PC-3 (cell line): ENCODE data around the gene PEF1.

GRCh38 chr1:31627944-31628772, 10.7 kb downstream of the HCRTR1 start:
- RAMPAGE, long total RNA = no peak

DNA sequence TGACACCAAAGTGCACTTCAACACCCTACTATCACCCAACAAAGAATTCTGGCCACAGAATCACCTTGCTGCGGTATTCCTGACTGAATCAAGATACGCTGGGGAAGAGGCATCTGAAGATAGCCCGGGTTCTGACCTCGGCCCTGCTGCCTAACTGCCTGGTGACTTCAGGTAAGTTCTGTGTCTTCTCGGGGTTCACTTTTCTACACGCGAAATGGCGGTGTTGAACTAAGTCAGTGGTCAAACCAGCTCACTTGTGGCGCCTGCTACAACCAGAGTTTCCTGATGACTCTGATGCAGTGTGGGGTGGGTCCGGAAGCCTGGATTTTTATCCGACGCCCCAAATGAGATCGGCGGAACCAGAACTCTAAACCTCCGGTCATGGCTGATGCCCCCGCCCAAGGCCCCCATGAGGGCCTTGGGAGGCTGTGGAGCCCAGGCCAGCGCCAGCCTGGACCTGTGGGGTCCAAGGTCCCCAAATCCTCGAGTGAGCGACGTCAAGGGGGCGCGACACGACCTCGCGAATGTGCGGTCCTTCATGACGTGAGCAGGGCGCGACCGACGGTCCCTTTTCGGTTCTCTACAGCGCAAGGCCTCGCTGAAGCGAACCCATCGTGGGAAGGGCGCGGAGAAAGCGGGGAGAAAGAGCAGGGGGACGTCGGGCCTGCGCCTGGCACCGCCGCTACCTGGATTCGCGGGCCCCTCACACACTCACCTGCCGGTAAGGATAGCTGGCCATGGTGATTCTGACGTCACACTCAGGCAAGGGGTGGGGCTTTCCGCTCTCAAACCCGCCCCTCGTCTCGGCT, at the start of gene PEF1:
TSS of gene PEF1 (minus strand) at position 751 of the 809 bp plus-strand sequence.
- RAMPAGE, long total RNA = start-site peak on the minus strand centred at position 753 of the sequence, 23 bp wide, 36 and 60 reads in 2 replicates

DNA sequence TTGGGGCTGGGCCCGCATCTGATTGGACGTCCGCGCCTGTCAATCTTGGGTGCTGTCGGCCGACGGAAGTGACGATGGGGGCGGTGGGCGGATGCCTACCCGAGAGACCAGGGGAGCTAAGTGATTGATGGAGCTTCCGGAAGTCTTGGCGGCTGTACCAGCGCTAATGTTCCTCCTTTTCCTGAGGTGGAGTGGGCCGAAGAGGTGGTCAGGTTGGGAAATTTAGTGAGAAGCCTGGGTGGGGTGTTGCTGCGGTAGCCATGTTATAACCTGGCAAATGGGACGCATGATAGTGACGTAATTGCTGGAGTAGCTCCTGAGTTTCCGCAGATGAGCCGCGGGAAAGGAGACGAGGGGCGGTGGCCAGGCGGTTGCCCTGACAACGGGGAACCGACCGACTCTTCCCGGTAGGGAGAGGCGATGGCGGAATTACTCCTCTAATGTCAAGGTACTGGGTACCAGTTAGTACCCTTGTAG, 297 bp upstream of the PEF1 start:
- RAMPAGE, long total RNA = no peak

DNA sequence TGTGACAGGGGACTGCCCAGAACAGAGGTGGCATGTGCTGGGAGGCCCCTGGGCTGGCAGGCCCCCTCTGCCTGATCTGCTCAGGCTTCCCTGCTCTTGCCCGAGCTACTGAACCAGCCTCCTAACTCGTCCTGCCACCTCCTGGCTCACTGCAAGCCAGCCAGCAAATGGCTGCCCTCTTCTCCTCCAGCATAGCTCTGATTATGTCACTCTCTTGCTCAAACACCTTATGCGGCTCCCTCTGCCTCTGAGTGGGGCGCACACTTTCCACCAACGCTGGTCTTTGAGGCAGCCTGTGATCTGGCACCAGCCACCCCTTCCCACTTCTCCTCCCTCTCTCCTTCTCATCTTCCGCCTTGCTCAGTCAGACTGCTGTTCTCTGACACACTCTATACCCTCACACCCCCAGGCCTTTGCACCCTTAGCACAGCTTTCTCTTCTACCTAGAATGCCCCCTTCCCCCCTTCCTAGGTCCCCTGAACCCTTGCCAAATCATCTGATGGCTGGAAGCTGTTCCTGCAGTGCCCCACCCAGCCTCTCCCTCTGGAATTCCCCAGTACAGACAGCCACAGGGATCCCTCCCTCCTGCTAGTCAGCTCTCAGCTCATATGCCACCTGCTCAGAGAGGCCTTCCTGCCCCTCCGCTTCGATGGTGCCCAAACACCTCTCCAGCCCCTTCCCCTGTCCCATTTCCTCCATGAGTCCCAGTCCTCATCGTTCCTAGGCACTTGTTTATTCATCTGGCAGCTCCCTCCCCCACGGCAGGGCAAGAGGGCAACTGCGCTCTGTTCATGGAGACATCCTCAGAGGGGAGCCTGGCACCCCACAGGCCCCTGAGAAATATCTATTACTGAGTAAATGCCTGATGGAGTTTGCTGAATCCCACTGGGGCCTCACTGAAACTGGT, 21.7 kb upstream of the PEF1 start:
- RAMPAGE, long total RNA = no peak

GRCh38 chr1:31692638-31693085, 11.2 kb downstream of the COL16A1 start:
- RAMPAGE, long total RNA = no peak

- RAMPAGE, long total RNA = no peak
These were observed 10.8 kb upstream of the COL16A1 start for GRCh38 chr1:31714271-31715454.

DNA sequence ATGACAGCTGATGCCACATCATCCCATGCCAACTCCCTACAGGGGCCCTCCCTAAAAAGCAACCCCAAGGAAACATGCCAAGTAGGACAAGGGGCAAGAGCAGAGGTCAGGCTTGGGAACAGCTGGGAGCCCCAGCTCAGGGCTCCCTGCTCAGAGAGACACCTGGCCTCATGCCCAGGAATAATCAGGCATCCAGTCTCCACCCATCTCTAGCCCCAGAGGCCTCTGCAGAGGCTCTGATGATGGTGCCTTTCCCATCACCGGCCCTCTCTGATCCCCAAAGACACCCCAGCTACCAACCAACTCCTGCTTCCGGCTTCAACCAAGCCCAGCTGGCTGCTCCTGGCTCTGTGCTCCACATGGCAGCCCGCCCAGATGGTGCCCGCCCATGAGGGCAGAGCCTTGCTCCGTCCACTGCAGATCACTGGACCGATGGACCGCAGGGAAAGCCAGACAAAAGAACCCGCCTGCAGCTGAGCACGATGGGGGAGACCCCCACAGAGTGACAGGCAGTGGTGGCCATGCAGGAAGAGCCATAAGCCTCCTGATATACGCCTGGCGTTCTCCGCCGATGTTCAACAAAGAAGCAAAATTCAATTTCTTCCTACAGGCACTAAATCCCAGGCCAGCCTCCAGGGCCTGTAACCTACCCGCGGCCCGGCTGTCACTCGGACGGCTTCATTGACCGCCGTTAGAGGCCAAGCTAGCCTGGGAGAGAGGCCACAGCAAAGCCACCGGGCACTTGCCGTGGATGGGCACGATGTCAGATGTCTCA, 10.0 kb downstream of the ADGRB2 start:
- RAMPAGE, long total RNA = no peak

DNA sequence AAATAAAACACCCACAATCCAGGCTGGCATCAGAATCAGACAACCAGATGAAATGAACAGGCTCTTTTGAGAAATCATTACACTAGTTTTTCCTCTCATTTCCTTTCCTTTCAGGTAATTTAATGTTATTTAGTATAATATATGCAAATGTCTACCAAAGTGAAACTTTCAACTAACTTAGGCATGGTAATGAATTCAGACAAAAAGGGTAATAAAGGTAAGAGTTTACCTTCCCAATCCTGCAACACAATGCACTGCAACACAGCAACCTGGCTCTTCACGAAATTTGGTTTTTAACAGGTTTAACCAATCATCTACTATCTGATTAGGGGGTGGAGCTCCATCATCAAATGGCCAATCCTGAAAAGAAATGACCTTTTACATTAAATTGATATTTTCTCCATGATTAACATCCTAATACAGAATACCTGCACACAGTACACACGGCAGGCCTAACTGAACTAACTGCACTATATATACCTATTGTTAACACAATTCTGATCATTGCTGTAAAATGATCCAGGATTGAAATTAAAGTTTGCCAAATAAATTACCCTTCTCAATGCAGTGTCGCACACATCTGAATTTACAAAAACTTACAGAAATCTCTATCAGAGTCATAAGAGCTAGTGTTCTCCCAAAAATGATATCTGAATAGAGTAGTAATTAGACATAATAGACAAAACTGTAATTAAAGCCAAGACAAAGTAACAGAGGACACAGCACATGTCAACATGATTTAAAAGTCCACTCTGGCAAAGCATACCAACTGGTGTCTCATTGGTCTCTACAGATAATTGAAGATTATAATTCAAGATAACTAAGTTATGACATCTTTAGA, 26.5 kb downstream of the PTP4A2 start:
- RAMPAGE, long total RNA = no peak

GRCh38 chr1:31955863-31956532, 17.8 kb upstream of the PTP4A2 start:
- RAMPAGE, long total RNA = no peak

DNA sequence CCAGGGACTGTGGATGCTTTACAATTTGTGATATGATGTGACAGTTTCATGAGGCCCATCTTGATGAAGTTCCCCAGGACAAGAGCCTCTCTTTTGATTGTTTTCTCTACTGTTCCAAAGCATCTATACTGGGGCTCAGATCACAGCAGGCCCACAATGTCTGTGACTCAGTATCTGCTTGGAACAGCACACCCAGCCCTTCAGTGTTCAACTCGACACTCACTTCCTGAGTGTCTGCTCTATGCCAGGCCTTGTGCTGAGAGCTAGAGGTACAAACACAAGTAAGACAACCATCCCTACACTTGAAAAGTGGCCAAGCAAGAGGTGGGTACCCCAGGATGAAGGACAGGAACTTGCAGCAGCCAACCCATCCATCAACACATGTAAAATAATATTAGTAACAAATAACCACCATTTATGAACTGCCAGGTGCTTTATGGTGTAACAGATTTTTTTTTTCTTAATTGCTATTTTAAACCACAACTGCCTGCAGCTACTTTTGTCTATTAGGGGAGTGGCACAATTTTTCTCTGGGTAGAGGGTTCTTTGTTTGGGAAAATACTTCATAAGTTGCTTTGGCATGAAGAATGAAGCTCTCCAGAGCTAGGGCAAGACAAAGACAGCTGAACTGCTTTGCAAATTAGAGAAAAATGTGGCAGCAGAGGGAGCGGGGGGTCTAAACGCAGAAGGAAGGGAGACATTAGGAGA, 28.8 kb upstream of the KHDRBS1 start:
- RAMPAGE, long total RNA = no peak

DNA sequence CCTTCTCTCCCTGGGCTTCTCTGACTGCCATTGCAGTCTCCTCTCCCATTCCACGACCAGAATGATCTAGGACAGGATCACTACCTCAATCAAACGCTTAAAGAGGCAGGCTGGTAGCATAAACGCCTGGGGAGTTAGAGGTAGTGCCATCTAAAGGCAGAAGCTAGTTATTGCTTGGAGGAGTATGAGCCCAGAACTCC, 10.2 kb upstream of the KHDRBS1 start:
- RAMPAGE, long total RNA = no peak

GRCh38 chr1:32014931-32015124, 1.2 kb downstream of the KHDRBS1 start:
- RAMPAGE, long total RNA = no peak

DNA sequence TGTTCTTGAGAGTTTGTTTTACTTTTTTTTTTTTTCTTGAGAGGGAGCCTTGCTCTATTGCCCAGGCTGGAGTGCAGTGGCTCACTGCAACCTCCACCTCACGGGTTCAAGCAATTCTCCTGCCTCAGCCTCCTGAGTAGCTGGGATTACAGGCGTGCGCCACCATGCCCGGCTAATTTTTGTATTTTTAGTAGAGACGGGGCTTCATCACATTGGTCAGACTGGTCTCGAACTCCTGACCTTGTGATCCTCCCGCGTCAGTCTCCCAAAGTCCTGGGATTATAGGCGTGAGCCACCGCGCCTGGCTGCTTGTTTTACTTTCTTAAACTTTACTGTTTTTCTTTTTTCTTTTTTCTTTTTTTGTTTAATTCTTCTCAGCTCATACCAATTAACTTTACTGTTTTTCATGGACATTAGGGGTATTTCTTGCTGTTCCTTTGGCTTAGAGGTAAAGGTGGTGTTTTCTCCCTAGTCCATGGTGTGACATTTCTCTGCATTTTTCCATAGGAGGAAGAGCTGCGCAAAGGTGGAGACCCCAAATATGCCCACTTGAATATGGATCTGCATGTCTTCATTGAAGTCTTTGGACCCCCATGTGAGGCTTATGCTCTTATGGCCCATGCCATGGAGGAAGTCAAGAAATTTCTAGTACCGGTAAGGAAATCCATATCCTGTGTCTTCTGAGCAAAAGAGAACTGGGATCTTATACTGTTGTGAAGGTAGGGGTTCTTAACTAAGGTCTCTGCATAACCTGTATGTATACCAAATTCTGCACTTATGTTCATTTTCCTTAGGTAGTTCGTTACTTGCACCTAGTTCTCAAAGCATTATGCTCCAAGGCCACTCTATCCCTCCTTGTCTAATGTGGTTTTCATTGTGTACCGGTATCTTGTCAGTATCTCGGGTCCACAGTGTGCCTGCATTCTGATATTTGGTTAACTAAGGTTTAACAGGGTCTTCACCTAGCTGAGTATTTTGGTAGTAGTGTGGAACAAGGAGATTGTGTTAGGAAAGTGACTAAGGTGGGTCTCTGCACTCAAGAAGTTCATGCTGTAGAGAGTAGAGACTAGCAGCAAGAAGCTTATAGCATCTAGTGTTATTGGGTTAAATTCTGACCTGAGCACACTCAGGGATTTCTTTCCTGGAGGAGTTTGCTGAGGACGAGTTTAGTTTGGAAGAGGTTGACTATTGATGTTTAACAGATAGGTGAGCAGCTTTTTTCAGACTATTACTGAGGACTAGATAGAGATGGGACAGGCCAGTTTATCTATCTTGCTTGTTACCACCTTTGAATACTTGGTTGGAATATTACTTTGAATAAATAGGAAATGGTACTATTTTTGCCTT, 19.5 kb downstream of the KHDRBS1 start:
- RAMPAGE, long total RNA = no peak

- RAMPAGE, long total RNA = no peak
These were observed 24.0 kb downstream of the KHDRBS1 start for GRCh38 chr1:32037680-32038023.

- RAMPAGE, long total RNA = no peak
These were observed 12.2 kb upstream of the FAM167B start for GRCh38 chr1:32234586-32235481.

DNA sequence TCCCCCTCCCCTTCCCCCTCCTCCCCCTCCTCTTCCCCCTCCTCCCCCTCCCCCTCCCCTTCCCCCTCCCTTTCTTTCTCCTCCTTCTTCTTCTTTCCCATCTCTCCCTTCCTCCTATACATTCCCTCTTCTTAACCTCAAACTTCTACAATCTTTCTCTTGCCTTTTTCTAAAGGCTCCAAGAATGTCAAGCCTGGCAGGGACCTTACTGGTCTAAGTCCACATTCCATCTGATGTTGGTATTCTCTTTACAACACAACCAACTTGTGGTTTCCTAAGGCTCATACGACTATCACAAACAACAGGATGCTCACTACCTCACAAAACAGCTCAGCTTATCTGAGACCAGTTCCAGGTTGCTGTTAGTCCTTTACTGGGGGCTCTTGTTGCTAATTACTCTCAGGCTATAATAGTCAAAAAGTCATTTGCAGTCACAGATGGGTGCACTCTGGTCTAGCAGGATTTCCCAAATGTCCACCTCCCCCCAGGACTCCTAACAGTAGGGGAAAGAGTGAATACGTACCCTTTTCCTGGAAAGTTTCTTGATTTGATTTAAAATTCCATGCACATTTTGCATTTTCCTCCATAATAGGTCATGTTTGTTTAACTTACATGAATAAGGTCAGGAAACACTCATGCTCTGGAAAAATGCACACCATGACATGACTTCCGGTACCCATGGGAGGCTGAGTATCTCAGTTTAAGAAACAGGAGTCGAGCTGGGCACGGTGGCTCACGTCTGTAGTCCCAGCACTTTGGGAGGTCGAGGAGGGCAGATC, 15.9 kb downstream of the LCK start:
- RAMPAGE, long total RNA = no peak

GRCh38 chr1:32333058-32333459, 3.0 kb downstream of the MARCKSL1 start:
- RAMPAGE, long total RNA = no peak

DNA sequence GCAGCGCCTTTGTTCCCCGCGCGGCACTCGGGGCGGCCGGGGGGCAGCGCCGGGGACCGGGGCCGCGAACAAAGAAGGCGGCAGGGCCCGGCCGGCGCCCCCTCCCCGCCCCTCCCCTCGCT, 512 bp downstream of the MARCKSL1 start:
- RAMPAGE, long total RNA = no peak

GRCh38 chr1:32338271-32339021, 2.4 kb upstream of the MARCKSL1 start:
- RAMPAGE, long total RNA = no peak

DNA sequence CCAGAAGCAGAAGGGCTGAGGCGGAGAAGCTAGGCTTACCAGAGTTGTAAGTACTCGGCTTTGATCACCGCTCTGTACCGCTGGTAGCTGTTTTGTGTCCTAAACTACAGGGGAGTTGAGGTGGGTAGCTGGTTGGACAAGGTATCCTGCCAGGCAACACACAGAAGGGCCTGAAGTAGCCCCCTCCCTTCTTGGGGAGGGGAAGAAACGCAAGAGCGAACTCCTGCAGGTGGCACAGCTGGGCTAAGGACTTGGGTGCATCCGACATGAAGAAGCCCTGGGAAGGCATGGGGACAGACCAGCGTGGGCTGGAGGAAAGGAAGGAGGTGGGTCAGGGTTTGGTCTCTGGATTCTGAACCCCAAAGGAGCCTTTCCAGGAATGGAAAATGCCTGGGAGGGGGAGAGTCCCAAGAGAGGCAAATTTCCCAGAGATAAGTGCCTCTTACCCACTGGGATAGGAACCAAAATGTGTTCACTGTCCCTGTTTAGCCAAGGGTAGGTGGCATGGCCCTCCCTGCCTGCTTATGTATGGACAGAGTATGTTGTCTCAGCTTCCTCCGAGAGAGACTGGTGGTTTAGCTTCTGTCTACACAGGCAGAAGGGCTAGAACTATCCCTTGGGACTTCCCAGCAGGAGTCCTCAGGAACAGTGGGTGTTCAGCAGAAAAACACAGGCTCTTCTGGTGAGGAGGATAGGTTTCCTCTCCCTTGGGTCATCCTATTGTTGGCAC, 3.5 kb downstream of the TSSK3 start:
- RAMPAGE, long total RNA = no peak